ENCODE results near the genes PTPRC and DDX59.

GRCh38 chr1:198282610-198283496 is 126.1 kb downstream of the NEK7 start:
- RRBS: no CpG with 5 or more reads among the region's 5 CpGs

DNA sequence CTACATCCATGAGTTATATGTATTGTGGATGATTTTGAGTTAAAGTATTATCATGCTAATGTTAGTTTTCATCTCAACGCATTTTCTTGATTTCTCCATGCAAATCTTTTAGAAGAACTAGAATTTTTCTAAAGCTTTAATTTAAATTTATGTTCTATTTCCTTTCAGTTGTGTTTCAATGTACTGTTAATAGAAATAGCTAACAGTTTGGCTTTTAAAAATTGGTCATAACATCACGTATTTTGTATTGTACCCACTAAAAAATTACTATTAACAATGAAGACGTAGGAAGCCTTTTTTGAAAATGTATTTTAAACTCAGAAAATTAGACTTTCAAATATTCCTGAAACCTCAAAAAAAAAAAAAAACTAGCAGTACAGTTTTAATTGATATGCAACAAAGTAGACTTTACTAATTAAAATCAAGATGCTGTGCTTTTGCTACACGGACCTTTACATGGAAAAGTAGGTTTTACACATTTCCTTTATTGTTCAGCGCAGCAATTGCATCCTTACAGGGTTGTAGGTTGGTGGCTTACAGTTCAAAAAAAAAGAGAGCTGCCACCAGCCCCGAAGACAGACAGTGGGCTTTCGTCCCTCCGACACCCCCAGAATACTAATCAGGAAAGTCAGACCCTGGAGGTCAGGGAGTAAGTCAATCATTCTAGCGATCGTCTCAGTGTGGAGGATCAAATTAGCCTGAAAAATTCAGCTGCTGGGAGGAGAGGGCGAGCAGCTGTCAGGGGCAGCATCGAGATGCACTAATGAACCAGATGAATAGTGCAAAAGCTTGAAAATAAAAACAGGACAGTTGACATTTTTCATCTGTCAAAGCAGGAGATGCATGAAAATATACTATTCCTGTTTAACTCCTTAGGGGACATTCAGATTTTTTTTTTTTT is 138.2 kb downstream of the NEK7 start:
- RRBS: no CpG with 5 or more reads among the region's 12 CpGs

GRCh38 chr1:198296849-198297596 is 140.2 kb downstream of the NEK7 start:
- RRBS: no CpG with 5 or more reads among the region's 2 CpGs

DNA sequence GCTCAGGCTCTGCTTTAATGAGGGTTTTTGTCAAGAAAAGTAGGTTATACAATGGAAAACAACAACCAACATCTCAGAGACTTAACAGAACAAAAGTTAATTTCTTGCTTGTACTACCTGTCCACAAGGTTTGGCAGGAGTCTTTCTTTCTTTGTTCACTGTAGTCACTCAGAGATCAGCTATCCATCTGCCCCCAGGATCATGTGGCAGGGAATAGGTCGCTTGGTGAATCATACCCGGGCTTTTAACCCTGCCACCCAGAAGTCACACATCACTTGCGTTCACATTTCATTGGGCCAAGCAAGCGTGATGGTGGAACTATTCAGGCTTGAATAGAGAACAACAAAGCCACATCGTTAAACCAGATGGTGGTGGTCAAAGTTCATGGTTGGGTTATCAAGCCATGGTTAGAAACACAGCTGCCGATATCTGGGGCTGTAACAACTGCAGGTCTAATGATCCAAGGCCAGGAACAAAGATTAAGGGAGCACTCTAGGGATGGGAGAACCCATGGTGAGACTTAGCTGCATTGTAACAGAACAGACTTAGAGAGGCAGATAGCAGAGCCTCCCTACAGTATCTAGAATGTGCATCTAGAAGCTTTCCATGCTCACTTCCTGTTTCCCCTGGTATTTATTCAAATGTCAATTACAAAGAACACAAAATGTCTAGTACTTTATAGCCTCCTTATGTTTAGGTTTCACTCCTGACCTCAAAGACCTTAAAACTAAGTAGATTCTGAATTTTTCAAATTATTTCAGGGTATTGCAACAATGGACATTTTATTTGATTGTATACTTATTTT is 40.0 kb upstream of the PTPRC start:
- RRBS: no CpG with 5 or more reads among the region's 6 CpGs

GRCh38 chr1:198638739-198639346 is at the start of gene PTPRC:
TSS of gene PTPRC (plus strand) at chr1:198639040.
- RRBS: no CpG with 5 or more reads among the region's 5 CpGs

DNA sequence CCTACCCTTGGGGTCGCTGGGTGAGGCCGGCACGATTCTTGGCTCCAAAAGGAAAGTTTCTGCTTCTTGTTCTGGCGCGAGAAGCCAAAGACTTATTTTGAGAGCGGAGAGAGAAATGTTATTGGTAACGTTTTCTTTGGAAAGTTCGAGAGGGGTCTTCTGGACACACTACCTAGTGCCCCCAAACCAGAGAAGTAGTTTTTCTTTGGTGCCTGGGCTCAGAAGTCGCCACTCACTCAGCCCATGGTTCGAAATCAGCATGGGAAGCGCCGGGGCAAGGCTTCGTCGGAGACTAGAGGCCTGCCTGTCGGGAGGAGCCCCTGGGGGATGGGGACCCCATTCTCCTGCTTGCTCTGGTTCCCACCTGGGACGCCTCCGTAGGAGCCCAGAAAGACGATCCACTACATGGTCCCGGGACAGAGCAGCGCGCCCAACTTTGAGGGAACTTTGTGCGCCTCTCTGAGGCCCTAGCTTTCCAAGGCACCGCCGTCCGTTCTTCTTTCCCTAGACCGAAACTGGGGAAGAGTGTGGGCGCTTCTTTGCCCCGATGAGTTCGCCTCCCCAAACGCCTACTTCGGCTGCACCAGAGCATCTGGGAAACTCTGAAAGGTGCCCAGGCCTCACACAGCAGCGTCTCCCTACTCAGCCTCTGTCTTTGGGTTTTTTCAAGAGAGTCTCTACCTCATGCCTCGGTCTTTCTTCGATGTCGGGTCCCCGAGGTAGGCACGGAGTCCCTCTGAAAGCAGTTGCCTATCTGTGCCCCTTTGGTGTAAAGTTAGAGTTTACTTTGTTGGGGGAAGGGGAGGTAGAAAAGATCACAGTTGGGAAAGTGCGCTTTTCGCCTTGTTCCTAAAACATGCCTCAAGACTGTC is 13.9 kb downstream of the NR5A2 start:
- RRBS: no CpG with 5 or more reads among the region's 39 CpGs

GRCh38 chr1:200233402-200233918 is 176.4 kb downstream of the ZNF281 start:
- RRBS: no CpG with 5 or more reads among the region's 12 CpGs

DNA sequence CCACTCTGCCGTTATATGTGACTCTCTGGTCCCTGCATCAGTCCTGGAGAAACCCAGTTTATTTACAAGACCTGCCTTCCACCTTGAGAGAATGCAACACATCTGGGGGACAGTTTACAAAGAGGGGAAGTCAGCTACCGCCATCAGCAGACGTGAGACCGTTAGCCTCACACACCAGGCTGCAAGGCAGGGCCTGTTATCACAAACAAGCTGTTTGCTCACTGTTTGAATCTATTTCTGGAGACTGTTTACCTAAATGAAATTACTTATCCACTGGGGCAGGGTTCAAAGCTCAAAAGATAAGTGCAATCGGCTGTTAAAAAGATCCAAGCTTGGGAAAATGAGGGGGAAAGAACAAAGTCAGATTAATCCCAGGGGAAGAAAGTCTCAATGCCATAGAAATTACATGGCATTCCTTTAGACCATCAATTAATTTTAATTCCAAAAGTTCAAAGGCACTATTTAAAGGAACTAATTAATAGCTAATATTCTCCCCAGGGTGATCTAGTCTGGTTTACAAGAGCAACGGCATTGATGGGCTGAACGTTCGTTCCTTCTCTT is 134.4 kb downstream of the ZNF281 start:
- RRBS: no CpG with 5 or more reads among the region's 8 CpGs

GRCh38 chr1:200352039-200352542 is 57.7 kb downstream of the ZNF281 start:
- RRBS: no CpG with 5 or more reads among the region's 3 CpGs

DNA sequence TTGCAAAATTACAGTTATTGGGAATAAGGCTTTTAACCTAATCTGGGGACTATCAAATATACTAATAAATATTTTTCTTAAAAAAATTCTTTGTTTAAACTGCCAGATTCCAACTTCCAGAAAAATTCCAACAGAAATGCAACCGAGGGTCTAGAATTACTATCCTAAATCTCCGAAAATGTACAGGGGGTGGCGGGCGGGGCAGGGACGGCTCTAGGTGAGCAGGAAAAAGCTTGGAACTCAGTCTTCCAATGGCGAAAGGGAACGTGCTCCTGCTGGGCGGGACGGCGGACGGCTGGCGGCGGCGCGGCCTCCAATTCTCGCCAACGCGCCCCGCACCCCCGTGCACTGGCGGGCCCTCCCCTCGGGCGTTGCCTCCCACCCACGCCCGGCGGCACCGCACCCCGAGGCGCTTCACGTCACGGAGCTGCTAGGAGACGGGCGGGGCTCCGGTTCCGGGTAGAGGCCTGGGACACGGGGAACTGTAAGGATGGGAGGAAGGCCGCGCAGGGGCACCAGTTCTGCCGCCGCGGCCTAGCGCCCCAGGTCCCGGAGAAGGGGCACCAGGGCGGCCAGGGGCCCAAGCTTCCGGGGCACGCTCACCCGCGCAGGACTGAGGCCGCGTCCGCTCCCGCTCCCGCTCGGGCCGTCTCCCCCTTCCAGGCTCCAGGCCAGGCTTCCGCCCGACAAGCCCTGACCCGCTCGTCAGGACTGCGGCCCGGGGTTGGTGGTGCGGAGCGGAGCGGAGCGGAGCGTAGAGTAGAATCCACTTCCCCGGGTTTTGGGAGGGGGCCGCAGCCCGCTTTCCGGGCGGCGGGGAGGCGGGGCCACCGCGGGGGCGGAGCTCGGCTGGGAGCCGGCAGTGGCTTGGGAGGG is at the start of gene DDX59:
TSS of gene DDX59 (minus strand) at position 744 of the 876 bp plus-strand sequence.
- RRBS: 2% methylated on average over 33 of the region's 78 CpGs

- RRBS: no CpG with 5 or more reads among the region's 3 CpGs
Observed at GRCh38 chr1:200760729-200761149, 22.0 kb downstream of the CAMSAP2 start.

- RRBS: 66% methylated on average over 26 of the region's 68 CpGs
Observed at GRCh38 chr1:200873571-200874289, 949 bp downstream of the GPR25 start.

DNA sequence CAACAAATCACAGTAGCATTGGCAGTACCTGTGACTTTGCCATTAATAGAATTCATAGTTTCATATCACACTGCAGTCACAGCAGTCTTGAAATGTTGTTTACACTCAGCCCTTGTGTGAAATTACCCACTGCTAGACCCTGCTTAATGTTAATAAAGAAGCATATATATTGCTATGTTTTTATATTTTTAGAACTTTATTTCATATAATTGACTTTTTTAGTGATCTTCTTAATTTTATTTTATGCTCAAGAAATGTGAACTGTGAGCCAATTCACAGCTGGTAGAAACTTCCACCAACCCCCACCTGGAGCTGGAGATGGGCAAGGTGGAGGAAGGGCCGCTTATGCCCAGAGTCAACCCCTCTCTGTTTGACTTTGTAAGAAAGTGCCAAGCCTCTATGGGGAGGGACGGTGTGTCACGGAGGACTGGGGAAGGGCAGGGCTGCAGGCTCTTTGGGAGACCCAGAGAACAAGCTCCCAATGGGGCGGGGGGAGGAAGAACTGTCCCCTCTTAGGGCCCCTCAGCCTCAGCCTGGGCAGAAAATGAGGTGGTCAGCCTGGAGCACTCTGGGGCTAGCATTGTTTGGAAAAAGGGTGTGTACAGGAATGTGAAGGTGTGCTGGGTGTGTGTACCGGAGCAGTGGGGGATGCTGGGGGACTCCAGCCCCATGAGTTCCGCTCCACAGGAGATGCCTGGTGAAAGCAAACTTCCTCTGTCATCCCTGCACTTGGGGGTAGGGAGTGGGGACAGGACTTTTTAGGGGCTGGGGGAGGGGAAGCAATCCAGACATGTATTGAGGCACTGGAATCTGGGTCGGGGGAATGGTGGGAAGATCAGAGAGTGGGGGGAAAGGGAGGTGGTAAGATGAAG is 1.4 kb upstream of the INAVA start:
- RRBS: no CpG with 5 or more reads among the region's 7 CpGs

DNA sequence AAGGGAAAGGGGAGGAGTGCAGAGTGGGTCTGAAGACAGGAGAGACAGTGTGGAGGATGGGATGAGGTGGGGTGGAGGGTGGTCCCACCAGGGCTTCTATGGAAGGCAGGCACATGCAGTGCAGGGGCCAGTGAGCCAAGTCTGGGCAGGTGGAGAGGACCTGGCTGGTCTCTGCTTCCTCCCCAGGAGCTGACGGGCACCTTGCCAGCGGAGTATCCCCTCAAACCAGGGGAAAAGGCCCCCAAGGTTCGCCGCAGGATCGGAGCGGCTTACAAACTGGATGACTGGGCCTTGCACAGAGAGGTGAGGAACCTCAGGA is 5.2 kb downstream of the INAVA start:
- RRBS: no CpG with 5 or more reads among the region's 6 CpGs

DNA sequence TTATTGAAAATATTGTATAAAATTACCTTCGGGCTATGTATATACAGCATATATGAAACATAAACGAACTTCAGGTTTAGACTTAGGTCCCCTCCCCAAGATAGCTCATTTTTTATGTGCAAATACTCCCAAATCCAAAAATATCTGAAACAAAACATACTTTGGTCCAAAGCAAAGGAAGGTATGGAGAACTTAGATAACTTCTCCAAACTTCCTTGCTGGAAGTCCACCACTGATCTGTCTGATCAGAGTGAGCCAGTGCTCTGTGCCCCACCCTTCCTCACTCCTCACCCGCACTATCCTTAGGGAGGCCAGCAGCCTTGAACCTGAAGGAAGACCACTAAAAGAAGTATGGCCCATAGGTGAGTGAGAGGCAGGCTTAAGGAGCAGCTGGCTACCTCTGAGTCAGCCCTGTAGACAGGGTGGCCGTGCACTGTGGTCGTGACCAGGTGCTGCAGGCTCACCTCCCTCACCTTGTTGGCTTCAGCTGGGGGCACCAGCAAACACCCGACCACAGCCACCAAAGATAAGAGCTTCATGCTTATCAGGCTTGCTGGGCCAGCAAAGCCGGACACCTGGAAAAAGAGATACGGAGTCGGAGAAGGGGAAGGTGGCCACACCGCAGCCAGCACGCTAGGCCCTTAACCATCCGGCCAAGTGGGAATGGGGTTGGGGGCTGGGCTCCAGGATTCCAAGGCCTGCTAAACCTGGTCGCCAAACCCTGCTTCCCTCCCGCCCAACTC is 718 bp downstream of the TMEM9 start:
- RRBS: 3% methylated on average over 8 of the region's 14 CpGs

- RRBS: no CpG with 5 or more reads among the region's 4 CpGs
Observed at GRCh38 chr1:201325966-201326370, 42.7 kb downstream of the PKP1 start.

GRCh38 chr1:201365577-201366093 is 11.8 kb downstream of the TNNT2 start:
- RRBS: no CpG with 5 or more reads among the region's 7 CpGs

DNA sequence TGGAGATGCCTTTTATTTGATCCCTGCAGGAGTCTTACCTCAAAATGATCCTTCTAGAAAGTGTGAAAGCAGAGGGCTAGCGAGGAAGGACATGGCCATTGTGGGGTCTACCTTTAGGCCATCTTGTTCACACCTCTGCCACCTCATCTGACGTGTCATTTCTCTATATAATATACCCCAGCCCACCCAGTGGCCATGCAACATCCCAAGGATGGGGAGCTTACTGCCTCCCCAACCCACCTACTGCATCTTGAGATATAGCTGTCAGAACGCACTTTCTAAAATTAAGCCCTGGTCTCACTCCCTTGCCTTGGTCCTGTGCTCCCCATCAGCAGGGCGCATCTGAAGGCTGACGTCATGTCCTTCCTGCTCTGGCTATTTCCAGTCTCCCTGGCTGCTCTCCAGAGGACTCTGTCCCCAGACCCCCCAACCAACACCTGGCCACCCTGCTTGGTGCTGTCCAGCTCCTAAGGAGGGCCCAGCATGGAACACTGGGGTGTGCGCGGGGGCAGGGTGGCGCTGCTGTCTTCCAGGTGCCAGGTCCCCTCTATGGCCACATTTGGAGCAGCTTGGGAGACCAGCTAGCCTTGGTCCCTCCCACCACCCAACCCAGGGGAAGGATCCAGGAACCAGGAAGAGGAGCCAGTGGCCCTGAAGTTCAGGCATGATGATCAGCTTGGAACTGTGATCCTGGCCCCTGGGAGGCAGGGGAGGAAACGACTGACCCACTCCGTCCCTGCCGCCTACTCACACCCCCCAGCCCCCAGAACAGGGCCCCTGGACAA is 8.3 kb downstream of the TNNT2 start:
- RRBS: no CpG with 5 or more reads among the region's 11 CpGs

DNA sequence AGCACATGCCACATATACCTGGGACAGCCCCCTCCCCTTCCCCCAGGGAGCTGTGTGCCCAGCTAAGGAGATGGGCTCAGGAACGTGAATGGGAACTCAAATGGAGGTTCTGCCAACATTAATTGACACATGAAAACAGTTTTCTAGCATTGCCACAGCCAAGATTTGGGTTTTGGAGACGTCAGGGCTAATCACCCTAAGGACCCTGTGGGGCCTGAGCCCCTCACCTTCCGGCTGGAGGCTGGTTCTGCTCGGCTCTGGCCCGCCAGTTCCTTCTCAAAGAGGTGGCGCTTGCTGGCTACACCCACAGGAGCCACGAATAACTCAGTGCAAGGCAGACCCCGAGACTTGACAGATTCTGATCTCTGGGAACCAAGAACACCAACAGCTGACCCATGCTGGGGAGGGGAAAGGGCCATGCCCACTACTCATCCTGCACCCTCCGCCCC is 5.4 kb upstream of the TNNT2 start:
- RRBS: no CpG with 5 or more reads among the region's 9 CpGs